Hepatocyte (in vitro differentiated cells and primary cell): ENCODE measurements around the gene TENT5C.

GRCh38 chr1:115977038-115977443 is 728 bp downstream of the SLC22A15 start:
- RAMPAGE, long total RNA = no peak
- RRBS = no CpG with 5 or more reads among the region's 11 CpGs

GRCh38 chr1:116147682-116148003 is 36.4 kb downstream of the MAB21L3 start:
- RAMPAGE, long total RNA = no peak
- RRBS = no CpG with 5 or more reads among the region's 1 CpG

DNA sequence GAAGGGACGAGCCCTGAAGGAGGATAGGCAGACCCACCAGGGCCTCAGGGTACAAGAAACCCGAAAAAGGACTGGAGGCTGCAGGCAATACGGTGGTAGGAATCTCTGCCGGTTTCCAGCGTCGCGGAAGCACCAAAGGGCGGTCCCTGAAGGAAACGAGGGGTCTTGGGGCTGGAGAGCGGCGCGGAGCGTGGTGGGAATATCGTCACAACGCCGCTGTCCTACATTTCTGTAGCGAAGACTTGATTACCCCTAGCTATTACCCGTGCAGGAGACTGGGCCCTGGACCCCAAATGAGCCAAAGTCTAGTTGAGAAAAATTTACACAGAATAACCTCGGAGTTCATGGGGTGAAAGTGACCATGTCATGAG is 1.3 kb downstream of the ATP1A1 start:
- RAMPAGE, long total RNA = no peak
- RRBS = no CpG with 5 or more reads among the region's 19 CpGs

GRCh38 chr1:116377244-116378468 is 4.6 kb downstream of the ATP1A1 start:
- RAMPAGE, long total RNA = no peak
- RRBS = no CpG with 5 or more reads among the region's 14 CpGs

DNA sequence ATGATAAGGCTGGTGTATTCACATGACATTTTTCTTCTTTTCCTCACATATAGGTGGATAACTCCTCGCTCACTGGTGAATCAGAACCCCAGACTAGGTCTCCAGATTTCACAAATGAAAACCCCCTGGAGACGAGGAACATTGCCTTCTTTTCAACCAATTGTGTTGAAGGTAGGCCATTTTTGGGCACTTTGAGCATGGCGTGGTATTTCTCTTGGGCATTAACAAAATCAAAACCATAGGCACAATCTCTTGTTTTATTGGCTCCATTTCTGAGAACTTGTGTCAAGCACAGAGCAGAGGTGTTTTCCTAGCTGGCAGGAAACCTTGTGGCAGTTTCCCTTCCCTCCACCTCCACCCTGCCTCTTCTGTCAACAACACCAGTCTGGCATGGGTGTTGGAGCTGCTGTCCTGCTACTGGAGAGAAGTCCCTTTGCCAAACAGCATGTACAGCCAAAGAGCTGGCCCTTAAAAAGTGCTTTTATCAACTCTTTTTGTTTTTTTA is 15.9 kb downstream of the ATP1A1 start:
- RAMPAGE, long total RNA = no peak
- RRBS = no CpG with 5 or more reads among the region's 3 CpGs

DNA sequence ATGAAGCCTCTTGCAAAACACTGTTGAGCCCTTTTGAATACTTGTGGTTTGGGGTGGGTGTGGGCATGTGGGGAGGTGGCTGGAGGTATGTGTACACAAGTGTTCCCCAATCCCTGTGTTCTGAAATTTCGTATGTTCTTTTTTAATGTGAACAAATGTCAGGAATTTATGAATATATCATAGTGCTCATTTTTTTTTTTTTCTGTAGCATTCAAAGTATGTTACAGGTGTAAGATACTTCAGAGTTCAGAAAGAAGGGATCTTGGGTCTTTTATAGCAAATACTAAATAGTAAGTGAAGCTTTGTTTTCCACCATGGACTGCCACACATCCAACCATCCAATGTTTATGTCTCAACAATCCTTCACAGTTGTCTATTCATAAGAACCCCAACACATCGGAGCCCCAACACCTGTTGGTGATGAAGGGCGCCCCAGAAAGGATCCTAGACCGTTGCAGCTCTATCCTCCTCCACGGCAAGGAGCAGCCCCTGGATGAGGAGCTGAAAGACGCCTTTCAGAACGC is 20.2 kb downstream of the ATP1A1 start:
- RAMPAGE, long total RNA = no peak
- RRBS = no CpG with 5 or more reads among the region's 7 CpGs

- RAMPAGE, long total RNA = no peak
- RRBS = no CpG with 5 or more reads among the region's 7 CpGs
Observed at GRCh38 chr1:116495614-116496189, 75.1 kb downstream of the CD58 start.

DNA sequence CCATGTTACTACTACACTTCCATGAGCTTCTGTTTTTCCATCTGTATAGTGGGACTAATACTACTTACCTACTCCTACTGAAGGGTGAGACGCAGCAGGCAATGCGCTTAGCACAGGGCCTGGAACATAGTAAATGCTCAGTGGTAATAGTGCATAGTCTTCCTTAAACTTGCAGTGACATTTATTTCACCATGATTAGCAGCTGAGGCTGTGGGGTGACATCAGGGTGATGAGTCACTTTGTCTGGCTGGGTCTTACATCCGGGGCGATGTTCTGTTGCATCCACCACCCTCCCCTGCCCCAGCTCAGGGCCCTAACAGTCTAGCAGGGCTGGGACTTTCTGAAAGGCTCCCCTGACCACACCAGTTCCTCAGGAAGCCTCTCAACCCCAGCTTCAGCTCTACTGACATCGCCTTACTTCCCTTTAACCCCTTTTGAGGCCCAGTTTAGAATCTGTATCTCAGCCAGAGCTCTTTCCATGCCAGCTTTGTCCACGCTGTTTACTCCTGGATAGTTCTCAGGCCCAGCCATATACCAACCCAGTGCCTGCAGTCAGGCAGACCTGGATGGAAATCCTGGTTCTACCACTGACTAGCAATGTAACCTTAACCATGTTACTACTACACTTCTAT is 66.4 kb downstream of the CD58 start:
- RAMPAGE, long total RNA = no peak
- RRBS = no CpG with 5 or more reads among the region's 6 CpGs

GRCh38 chr1:116532846-116533846 is 37.7 kb downstream of the CD58 start:
- RAMPAGE, long total RNA = no peak
- RRBS = 96% methylated on average over 2 of the region's 22 CpGs

DNA sequence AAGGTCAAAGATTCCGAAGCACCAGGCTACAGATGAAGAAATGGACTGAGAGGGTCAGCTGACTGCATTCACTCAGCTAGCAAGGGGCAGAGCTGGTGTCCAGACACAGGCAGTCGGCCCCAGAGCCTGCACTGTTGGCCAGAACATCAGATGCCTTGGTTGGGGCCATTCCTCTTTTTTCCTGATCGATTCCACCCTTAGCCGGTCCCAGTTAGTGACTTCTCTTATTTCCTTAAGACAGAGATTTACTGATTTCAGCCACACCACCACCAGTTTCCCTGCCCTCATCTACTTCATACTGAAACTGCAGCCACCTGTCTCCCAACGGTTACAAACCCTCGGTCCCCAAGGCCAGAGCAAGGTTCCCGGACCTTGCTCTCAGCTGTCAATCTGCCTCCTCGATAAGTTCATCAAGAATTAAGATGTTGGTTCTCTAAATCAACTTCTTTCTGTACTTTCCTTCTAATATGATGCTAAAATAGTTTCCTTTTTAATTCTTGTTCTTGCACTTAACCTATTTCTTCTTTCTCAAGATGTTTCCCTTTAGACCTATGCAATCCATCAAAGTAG is 11.4 kb downstream of the CD58 start:
- RAMPAGE, long total RNA = no peak
- RRBS = no CpG with 5 or more reads among the region's 8 CpGs

- RAMPAGE, long total RNA = no peak
- RRBS = no CpG with 5 or more reads among the region's 3 CpGs
Observed at GRCh38 chr1:116853581-116854147, 56.1 kb upstream of the PTGFRN start.

GRCh38 chr1:116950502-116951134 is 40.9 kb downstream of the PTGFRN start:
- RAMPAGE, long total RNA = no peak
- RRBS = no CpG with 5 or more reads among the region's 10 CpGs

GRCh38 chr1:116960999-116961370 is 40.6 kb upstream of the CD101 start:
- RAMPAGE, long total RNA = no peak
- RRBS = 98% methylated on average over 6 of the region's 12 CpGs

DNA sequence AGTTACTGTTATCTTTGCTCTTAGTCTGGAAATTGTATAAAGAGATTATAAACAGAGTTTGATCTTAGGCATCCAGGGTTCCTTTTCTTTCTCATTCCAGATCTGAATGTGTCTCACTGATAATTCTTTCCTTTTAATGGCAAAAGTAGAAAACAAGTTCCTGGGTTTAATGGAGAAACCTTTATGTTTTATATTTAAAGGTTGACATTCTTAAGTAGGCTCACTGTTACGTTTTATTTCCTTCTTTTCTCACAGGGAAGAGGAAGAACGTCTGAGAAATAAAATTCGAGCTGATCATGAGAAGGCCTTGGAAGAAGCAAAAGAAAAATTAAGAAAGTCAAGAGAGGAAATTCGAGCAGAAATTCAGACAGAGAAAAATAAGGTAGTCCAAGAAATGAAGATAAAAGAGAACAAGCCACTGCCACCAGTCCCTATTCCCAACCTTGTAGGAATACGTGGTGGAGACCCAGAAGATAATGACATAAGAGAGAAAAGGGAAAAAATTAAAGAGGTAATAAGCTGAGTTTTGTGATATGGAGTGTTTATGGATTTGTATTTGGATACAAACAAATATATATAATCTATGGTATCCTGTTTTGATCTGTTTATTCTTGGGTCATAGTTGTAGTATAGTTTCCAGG is 34.8 kb downstream of the MAN1A2 start:
- RAMPAGE, long total RNA = no peak
- RRBS = no CpG with 5 or more reads among the region's 5 CpGs

- RAMPAGE, long total RNA = no peak
- RRBS = 2% methylated on average over 7 of the region's 43 CpGs
Observed at GRCh38 chr1:117605873-117606375, at the start of gene TENT5C. TSS of gene TENT5C (plus strand) at chr1:117606048.

GRCh38 chr1:117606376-117607382 is 831 bp downstream of the TENT5C start:
- RAMPAGE, long total RNA = no peak
- RRBS = 1% methylated on average over 10 of the region's 66 CpGs

- RAMPAGE, long total RNA = no peak
- RRBS = no CpG with 5 or more reads among the region's 16 CpGs
Observed at GRCh38 chr1:117609465-117610471, 3.9 kb downstream of the TENT5C start.

- RAMPAGE, long total RNA = no peak
- RRBS = 78% methylated on average over 2 of the region's 19 CpGs
Observed at GRCh38 chr1:117656055-117656931, 50.4 kb downstream of the TENT5C start.

GRCh38 chr1:117659620-117660342 is 53.9 kb downstream of the TENT5C start:
- RAMPAGE, long total RNA = no peak
- RRBS = no CpG with 5 or more reads among the region's 7 CpGs

GRCh38 chr1:117676028-117676455 is 70.2 kb downstream of the TENT5C start:
- RAMPAGE, long total RNA = no peak
- RRBS = no CpG with 5 or more reads among the region's 3 CpGs